ENCODE data around the gene ANKRD30A.

DNA sequence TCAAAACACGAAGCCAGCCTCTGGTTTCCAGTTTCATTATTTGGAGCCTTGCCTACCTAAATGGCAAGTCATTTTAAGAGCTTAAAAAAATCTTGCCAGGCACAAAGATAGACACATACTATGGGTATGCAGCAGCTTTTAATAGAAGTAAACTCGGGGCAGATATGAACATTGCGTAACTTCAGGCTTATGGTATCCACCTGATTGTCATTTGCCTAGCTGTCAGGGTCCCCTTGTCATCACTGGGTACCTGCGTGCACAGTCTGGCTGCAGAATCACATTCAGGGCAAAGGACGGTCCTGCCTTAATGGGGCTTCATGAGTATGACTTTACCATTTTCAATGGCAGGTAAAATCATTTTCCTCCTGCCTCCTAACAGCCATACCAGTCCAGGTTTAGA lies 466.1 kb upstream of the NRP1 start:
- RRBS: no CpG with 5 or more reads among the region's 5 CpGs
CAGE:
- cytosol, long polyA plus RNA: no peak
- long polyA plus RNA: no peak
- nucleus, long polyA plus RNA: no peak

DNA sequence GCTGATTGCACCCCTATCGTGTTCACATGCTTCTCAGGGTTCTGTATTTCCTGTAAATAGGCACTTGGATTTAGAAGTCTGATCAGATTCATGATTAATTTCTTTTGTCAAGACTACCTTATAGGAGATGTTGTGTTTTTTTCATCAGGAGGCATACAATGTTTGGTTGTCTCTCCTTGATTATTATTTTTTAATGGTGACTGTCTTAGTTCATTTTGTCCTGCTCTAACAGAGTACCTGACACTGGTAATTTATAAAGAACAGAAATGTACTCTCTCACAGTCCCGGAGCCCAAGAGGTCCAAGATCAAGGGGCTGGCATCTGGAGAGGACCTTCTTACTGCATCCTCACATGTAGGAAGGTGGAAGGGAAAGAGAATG lies 304.0 kb downstream of the PARD3 start:
- RRBS: no CpG with 5 or more reads among the region's 2 CpGs
CAGE:
- cytosol, long polyA plus RNA: no peak
- long polyA plus RNA: no peak
- nucleus, long polyA plus RNA: no peak

DNA sequence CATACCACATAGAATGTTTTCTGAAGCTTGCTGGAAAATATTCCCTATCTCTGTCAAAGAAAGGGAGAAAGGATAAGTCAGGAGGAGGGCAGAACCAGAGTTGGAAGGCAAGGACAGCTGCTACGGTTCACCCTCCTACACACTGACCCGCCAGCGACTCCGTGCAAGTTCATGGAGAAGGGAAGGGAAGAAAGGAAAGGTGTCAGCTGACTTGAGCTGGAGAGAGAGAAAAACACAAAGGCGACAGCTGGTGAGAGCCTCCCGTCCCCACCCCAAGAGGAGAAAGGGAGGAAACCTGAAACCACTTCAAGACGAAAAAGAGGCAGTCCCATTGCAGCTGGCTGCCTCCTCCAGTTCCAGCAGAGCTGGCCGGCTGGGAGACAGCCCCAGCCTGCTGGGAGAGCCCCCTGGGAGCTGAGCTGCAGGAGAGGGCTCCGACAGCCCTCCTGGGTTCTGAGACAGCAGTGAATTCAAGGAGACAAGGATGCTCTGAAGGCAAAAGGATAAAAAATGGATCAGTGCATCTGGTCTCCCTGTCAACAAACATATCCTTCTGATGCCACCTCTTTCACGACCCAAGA lies 75.2 kb downstream of the PARD3 start:
- RRBS: no CpG with 5 or more reads among the region's 10 CpGs
CAGE:
- cytosol, long polyA plus RNA: no peak
- long polyA plus RNA: no peak
- nucleus, long polyA plus RNA: no peak

DNA sequence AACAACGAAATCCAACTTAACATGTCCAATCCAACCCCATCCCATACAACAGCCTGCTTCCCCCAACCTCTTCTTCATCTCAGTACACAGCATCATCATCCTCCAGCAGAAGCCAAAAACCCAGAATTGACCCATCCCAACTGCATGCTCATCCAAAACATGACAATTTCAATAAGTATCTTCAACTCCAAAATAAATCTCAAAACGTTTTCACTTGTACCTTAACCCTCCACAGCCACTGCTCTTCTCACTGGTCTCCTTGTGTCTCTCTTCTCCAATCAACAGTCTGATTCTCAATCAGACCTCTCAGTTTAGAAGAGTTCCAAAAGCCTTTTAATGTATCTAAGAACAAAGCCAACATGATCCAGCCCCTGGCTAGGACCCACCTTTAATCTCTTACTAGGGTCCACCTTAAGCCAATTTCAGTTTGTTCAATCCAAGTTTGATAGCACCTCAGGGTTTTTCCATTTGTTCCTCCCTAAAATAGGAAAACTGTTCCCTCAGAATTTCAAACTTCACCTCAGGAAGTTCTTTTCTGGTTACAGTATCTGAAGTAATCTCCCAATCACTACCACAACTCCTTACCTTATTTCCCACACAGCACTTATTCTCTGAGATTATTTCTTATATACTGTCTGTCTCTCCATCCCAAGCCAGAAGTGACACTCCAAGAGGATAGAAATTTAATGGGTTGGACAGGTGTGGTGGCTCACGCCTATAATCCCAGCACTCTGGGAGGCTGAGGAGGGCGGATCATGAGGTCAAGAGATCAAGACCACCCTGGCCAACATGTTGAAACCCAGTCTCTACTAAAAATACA lies 2.4 kb downstream of the CUL2 start:
- RRBS: no CpG with 5 or more reads among the region's 4 CpGs
CAGE:
- cytosol, long polyA plus RNA: no peak
- long polyA plus RNA: no peak
- nucleus, long polyA plus RNA: no peak

DNA sequence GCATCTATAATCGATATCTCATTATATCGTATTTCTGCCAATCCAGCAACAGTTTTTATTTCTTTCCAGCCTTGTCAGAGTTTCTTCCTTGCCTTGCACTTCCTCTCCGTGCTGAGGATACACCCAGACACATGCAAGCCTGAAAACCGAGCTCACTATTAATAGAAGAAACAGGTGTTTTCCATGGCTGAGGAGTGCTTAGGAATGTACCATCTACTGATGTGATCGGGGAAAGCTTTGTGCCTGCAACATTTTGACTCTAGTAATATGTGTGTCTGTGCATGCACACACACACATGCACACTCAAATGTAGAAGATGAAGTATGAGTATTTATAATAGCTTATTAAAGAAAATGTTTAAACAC lies 82.6 kb downstream of the CREM start:
- RRBS: no CpG with 5 or more reads among the region's 5 CpGs
CAGE:
- cytosol, long polyA plus RNA: no peak
- long polyA plus RNA: no peak
- nucleus, long polyA plus RNA: no peak

DNA sequence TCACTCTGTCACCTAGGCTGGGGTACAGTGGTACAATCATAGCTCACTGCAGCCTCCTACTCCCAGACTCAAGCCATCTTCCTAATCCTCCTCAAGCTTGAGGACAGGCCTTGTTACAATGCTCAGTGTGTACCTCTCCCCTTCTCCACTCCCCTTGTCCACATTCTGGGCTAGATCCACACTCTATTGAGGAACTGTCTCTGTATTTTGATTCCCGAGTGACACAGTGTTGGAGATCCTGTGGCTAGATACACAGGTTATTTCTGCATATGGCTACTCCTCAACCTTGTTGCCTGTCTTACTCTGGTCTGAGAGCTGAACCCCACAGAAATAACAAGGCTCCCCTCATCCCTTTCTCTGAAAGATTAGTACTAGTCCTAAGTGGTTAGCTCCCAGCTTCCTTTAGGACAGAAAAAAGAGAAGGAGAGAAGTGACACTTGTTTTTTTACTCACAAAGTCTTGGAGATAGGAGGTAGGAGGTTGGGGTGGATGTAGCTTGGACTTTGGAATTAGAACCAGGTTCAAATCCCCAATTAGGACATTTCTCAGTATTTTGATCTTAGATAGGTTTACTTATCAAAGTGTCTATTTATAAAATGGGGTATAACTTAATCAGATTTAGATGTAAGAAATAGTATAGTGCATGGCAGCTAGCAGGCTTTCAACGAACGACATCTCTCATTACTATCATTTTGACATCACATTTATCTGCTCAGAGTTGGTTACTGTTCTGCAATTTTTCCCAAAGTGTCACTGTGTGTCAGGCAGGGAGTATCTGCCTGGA lies 3.0 kb upstream of the CCNY start:
- RRBS: no CpG with 5 or more reads among the region's 3 CpGs
CAGE:
- cytosol, long polyA plus RNA: no peak
- long polyA plus RNA: no peak
- nucleus, long polyA plus RNA: no peak

- RRBS: 1% methylated on average over 36 of the region's 97 CpGs
CAGE:
- cytosol, long polyA plus RNA: no peak
- long polyA plus RNA: no peak
- nucleus, long polyA plus RNA: no peak
Measured at GRCh38 chr10:35336836-35337561, 690 bp downstream of the CCNY start.

GRCh38 chr10:35341365-35341669 lies 5.0 kb downstream of the CCNY start:
- RRBS: no CpG with 5 or more reads among the region's 3 CpGs
CAGE:
- cytosol, long polyA plus RNA: no peak
- long polyA plus RNA: no peak
- nucleus, long polyA plus RNA: no peak

GRCh38 chr10:35363274-35363719 lies 27.0 kb downstream of the CCNY start:
- RRBS: no CpG with 5 or more reads among the region's 14 CpGs
CAGE:
- cytosol, long polyA plus RNA: no peak
- long polyA plus RNA: no peak
- nucleus, long polyA plus RNA: no peak

DNA sequence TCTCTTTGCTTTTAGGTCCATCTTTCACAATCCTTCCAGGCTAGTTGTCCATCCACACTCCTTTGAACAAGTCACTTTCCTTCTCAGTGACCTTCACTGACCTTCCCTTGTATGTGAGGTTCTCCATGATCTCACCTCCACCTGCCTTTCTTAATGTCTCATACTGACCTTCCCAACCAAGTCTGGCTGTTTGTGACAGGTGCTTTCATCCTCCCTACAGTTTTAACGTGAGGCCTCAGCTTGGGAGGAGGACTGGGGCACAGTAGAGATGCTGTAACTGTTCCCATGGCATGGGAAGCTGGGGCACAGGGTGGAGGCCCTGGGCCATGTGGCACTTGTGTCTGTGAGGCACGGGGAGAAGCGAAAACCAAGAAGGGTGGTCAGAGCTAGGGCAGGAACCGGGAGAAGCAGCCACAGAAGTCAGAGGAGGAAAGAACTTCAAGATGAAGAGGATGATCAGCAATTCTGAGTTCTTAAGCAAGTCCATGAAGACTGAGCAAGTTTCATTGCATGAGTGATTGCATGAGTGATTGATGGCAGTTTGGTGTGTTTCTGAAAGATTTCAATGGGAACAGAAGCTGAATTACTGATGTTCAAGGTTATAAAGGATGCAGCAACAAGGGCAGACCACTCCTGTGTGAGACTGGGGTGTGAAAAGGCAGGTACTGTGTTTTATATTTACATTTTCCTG lies 35.2 kb downstream of the CCNY start:
- RRBS: no CpG with 5 or more reads among the region's 4 CpGs
CAGE:
- cytosol, long polyA plus RNA: no peak
- long polyA plus RNA: no peak
- nucleus, long polyA plus RNA: no peak

DNA sequence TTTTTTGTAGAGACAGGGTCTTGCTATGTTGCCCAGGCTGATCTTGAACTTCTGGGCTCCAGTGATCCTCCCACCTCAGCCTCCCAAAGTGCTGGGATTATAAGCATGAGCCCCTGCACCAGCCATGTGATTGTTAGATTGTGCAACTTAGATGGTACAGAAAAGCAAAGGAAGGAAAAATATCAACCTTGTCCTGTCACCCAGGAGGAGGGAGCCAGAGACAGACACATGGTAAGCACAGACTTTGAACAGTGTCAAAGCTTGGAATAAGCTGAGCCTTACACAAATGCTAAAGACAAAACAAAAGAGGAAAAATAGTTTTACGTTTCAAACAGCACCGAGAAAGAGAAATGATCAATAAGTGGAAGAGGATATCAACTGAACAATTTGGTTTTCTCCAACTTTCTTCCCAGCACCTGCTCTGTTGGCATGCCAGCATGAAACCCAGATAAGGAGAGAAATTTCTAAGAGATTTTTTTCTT lies 73.7 kb downstream of the CCNY start:
- RRBS: no CpG with 5 or more reads among the region's 2 CpGs
CAGE:
- cytosol, long polyA plus RNA: no peak
- long polyA plus RNA: no peak
- nucleus, long polyA plus RNA: no peak

DNA sequence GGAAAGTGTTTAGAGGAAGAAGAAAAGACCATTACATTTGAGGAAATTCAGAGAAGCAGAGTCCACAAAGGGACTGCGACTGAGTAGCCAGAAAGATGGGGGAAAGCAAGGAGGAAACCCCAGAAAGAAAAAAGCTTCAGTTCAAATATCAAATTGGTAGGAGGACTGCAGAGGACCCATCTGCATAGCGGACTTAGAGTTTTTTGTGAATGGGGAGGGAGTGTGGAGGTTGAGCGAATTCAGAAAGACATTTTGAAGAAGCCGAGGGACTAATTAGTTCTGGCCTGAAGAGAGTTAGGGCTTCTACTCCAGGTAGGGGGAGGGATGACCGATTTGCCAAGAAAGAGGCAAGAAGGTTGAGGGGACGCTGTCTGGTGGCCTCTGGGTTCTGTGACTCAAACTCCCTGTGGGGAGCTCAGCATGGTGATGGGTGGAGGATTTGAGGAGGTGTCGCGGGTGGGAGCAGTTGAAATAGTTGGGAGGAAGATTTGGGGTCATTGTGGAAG lies 92.7 kb upstream of the GJD4 start:
- RRBS: no CpG with 5 or more reads among the region's 8 CpGs
CAGE:
- cytosol, long polyA plus RNA: no peak
- long polyA plus RNA: no peak
- nucleus, long polyA plus RNA: no peak

GRCh38 chr10:35564664-35565221 lies 40.4 kb upstream of the GJD4 start:
- RRBS: no CpG with 5 or more reads among the region's 2 CpGs
CAGE:
- cytosol, long polyA plus RNA: no peak
- long polyA plus RNA: no peak
- nucleus, long polyA plus RNA: no peak

DNA sequence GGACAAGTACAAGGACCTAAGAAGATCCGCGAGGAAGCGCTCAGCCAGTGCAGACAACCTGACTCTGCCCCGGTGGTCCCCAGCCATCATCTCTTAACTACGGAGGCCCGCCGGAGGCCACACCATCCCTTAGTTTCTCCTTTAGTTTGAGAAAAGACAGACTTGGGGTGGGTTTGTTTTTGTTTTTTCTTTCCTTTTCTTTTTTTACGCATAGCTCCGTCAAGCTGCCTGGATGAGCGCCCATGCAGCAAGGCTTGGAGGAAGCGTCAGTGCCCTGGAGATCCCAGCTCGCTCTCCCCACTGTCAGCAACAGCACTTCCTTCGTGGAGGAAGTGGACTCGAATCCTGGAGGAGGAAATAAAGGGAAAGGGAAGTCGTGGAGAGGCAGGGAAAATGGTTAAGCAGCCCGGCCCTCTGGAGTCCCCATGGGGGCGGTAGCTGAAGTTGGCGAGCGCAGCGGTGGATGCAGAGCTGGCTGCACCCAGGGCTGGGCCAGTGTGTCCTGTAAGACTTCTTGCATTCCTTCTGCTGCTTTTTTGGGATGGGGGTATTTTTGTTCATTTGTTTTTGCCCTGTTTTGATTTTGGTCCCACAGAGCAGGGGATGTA lies 36.0 kb upstream of the GJD4 start:
- RRBS: no CpG with 5 or more reads among the region's 20 CpGs
CAGE:
- cytosol, long polyA plus RNA: no peak
- long polyA plus RNA: no peak
- nucleus, long polyA plus RNA: no peak

DNA sequence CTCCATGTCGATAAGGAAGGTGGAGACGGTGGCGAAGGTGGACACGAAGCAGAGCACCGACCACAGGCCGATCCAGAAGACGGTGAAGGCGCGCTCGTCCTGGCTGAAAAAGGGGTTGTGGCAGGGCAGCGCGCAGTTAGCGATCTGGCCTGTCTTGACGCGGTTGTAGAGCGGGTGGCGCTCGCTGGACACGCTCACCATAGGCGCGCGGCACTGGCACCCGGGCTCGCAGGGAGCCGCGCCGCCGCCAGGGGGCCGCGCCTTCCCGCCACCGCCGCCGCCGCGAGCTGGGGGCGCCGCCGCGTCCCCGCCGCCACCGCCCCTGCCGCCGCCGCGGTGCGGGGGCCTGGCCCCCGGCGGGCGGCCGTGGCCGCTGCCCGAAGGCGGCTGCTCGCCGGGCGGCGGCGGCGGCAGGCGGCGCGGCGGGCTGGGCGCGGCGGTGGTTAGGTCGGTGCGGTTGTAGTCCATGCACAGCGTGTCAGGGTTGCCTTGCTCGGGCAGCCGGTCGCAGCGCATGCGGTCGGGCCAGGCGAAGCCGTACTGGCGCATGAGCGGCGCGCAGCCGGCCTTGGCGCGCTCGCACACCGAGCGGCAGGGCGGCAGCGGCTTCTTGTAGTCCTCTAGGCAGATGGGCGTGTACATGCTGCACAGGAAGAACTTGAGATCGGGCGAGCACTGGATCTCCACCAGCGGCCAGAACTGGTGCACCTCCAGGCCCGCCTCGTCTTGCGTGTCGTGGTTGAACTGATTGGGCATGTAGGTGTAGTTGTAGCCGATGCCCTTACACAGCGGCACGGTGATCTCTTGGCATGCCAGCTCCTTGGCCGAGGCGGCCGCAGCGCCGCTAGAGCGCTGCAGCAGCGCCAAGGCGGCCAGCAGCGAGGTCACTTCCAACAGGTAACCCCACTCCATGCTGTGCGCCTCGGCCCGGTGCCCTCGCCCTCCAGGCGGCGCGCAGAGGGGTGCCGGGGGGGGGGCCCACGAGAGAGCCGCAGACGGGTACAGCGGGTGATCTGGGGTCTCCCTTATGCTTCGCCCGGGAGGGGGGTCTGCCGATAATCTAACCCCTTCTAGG lies 1.2 kb downstream of the FZD8 start:
- RRBS: 1% methylated on average over 39 of the region's 126 CpGs
CAGE:
- cytosol, long polyA plus RNA: no peak
- long polyA plus RNA: no peak
- nucleus, long polyA plus RNA: no peak

- RRBS: 78% methylated on average over 10 of the region's 55 CpGs
CAGE:
- cytosol, long polyA plus RNA: no peak
- long polyA plus RNA: no peak
- nucleus, long polyA plus RNA: no peak
Measured at GRCh38 chr10:37125225-37126041, at the start of gene ANKRD30A. ANKRD30A (plus strand) TSS chr10:37125598.

GRCh38 chr10:37975293-37975978 lies 1.0 kb downstream of the ZNF25 start:
- RRBS: no CpG with 5 or more reads among the region's 7 CpGs
CAGE:
- cytosol, long polyA plus RNA: no peak
- long polyA plus RNA: no peak
- nucleus, long polyA plus RNA: no peak

DNA sequence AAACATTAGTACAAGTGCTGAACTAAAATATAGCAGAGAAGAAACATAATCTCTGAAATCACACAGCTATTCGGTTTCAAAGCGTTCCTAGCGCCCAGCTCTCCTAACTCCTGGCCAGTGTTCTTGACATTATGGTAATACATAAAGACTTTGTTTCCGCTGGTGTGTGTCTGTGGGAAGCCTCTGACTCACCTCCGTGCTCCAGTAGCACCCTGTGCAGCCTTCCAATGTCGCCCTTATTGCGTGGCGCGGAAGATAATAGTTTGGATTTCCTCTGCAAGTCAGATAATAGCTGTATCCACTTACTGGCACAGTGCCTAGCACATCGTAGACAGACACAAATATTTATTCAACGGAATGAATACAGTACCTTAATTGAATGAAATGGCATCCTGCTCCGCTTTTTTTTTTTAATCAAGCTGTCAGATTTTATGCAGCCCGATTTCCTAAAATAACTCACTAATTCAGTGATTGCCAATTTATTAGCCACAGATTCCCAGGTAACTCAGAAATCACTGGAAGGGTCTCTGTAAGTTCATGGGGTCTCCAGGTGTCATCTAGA lies 647 bp downstream of the BMS1 start:
- RRBS: no CpG with 5 or more reads among the region's 13 CpGs
CAGE:
- cytosol, long polyA plus RNA: no peak
- long polyA plus RNA: no peak
- nucleus, long polyA plus RNA: no peak

GRCh38 chr10:42875758-42876259 lies 93.2 kb downstream of the BMS1 start:
- RRBS: no CpG with 5 or more reads among the region's 11 CpGs
CAGE:
- cytosol, long polyA plus RNA: no peak
- long polyA plus RNA: no peak
- nucleus, long polyA plus RNA: no peak

DNA sequence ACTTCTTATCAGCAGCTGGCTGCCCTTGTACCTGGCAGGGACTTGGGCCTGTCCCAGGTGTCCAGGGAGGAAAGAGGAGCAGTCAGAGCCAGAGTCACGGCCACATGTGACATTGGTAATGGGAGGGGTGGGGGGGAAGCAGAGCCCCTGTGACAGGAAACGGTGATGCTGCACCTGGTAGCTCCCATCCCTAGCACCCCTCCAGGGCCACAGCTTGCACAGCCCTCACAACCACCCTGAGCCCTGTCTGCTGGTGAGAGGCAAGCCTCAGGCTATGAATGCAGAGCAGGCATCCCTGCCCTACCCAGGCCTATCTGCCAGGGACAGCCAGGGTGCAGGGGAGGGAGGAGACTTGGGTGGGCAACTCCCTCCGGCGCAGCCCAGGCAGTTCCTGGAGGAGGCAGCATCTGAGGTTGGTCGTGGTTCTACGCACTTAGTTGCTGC lies 24.3 kb downstream of the RET start:
- RRBS: no CpG with 5 or more reads among the region's 6 CpGs
CAGE:
- cytosol, long polyA plus RNA: no peak
- long polyA plus RNA: no peak
- nucleus, long polyA plus RNA: no peak

All from IMR-90 (cell line).